Frontal cortex (tissue), 2 donors: ENCODE measurements around a stretch of chr10.

DNA sequence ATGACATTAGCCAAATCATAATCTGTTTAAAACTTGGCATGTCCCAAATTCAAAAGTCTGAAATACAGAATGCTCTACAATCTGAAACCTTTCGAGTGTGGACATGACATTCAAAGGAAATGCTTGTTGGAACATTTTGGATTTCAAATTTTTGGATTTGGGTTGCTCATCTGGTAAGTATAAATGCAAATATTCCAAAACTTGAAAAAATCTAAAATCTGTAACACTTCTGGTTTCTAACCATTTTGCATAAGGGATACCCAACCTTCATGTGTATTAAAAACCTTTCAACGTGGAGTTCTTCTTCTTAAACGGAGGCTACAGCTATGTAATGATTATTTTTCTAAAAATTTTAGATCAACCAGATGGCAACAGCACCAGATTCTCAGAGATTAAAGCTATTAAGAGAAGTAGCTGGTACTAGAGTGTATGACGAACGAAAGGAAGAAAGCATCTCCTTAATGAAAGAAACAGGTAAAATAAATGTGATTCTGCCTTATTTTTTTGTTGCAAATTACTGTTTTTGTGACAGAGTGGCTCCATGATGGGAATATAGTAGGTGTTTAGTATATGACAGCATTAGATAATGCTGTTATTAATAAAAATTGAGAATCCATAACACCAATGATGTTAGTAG, 13.2 kb downstream of the SMC3 start:
- RAMPAGE, long total RNA = no peak

DNA sequence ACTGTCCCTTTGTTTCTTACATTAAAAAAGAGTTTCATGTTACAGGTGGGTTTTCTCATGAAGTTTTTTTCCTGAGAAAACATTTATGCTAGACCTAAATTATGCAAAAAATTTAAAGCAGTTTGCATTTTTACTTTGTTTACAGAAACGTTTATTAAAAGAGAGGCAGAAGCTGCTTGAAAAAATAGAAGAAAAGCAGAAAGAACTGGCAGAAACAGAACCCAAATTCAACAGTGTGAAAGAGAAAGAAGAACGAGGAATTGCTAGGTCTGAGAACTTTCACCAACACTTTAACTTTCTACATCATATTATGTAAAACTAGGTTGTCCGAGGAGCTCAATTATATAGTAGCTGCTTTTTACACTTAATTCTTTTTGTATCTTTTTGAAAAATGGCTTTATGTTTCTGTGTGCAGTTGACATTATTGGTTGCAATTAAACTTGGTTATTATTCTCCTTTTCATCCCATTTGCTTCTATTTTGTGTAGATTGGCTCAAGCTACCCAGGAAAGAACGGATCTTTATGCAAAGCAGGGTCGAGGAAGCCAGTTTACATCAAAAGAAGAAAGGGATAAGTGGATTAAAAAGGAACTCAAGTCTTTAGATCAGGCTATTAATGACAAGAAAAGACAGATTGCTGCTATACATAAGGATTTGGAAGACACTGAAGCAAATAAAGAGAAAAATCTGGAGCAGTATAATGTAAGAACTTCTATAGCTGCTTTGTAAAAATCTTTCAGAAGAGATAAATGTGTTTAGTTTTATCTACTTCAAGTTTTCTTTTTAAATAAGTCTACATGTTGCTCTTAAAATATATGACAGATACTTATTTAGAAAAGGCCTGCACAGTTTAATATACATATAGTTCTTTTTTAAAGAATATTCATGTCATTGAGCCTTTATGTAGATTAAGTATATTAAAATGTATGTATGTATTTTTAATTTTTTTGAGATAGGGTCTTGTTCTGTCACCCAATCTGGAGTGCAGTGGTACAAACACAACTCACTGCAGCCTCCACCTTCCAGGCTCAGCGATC, 16.5 kb downstream of the SMC3 start:
- RAMPAGE, long total RNA = no peak

DNA sequence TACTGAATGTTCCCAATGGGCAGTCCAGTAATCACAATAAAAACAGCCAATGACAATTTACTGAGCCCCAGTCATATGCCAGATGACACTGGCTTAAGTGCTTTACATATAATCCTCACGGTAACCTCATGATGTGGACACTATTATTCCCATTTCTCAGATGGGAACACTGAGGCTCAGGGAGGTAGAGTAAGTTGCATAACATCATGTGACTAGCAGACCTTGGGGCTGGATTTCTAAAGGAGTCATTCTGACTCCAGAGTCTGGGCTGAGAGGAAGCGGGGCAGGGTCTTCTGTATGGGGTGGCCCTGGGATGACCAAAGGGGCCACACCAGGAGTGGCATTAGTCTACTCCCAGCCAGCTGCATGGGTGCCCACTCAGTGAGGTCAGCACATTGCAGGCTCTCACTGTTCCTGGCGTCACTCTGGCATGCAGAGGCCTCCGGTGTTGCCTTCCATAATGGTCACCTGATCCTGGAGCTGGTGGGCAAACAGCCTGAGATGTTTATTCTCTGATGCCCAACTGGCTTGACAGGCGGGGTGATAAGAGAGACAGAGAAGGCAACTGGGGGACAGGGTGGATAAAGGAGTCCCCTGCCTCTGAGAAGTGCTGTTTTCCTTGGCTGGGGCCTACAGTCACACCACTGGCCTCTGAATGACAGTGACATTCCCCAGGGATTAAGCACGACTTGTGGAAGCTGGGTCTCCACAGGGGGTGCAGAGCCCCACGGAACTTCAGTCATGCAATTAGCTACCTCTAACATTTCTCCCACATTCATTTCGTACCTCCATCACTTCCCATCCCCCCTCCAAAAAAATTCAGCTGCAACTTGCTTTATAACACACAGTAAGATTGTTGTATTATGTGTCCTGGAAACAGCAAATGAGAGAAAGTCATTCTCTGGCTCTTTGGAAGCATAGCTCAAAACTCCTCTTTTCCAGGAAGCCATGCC, 7.3 kb upstream of the RBM20 start:
- RAMPAGE, long total RNA = no peak

DNA sequence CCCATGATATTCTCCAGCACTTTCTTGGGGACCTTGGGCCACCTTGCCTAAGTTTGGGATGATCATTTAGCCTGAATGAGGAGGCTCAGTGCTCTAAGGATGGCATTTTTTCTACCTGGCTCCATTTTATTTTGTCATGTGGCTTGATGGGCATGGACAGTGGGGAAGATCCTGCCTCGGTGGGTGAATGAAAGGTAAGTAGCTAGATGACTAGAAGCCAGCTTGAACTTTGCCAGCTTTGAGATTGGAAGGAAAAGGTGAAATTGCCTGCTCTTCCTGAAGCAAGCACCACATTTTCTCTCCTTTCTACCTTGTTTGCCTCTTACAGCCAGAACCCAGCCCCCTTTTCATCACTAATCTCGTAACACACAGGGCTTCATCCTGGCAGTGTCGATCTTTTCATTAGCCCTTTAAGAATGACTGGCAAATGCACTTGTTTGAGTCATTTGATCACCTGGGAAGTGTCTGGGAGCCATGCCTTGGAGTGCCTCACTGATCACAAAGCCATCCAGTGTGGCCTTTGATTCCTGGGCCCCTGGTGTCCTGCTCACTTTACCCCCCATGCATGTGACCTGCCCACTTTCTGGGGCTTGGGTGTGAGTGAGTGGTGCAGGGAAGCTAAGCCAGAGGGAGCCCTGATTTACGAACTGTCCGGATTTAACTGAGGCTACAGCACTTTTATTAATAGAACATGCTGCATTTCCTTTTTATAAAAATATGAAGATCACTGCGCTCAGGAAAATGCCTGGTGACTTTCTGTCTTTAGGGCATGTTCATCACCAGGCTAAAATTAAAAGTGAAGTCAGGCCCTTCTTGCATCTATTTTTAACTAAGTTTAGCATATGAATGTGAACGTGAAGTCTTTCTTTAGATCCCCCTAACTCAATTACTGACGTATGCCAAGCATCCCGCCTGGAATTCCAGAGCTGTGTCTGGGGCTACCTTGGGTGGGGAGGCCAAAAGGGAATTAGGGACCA, 23.5 kb downstream of the RBM20 start:
- RAMPAGE, long total RNA = no peak

DNA sequence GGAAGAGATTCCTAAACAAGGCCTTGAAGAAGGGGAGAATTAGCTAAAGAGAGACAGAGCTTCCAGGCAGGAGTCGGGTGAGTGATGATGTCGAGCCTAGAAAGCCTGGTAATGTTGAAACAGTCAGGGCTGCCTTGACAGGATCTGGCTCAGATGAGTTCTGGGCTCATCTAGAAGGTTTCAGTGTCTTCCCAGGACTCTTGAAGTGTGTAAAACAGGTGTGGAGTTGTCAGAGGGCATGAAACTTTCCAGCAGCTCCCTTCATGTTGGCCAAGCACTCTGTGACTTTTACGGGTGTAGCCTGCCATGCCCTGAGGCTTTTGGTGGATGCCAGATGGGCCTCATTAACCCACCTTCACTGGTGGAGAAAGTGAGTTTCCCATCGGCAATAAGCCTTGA, 66.5 kb upstream of the PDCD4 start:
- RAMPAGE, long total RNA = no peak

- RAMPAGE, long total RNA = no peak
Measured at GRCh38 chr10:110845615-110846347, 25.9 kb upstream of the PDCD4 start.

DNA sequence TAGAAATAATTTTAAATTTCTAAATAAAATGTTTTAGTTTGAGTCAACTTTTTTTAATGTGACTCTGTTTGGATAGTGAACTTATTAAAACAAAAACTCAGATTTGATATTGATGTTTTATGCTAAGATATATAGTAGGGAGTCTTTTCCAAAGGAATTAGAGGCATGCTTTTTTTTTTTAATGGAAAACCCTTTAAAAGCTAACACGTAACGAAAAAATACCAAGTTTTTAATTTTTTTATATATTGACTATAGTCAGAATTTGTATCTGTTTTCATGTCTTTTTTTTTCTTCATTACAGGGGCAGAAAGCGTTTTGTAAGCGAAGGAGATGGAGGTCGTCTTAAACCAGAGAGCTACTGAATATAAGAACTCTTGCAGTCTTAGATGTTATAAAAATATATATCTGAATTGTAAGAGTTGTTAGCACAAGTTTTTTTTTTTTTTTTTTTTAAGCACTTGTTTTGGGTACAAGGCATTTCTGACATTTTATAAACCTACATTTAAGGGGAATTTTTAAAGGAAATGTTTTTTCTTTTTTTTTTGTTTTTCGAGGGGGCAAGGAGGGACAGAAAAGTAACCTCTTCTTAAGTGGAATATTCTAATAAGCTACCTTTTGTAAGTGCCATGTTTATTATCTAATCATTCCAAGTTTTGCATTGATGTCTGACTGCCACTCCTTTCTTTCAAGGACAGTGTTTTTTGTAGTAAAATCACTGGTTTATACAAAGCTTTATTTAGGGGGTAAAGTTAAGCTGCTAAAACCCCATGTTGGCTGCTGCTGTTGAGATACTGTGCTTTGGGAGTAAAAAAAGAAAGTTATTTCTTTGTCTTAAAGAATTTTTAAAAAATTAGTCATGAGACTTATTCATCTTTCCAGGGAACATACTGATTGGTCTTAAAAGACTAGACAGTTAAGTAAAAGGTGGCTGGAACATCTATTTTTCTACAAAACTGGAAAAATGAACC, 21.0 kb downstream of the BBIP1 start:
- RAMPAGE, long total RNA = no peak

DNA sequence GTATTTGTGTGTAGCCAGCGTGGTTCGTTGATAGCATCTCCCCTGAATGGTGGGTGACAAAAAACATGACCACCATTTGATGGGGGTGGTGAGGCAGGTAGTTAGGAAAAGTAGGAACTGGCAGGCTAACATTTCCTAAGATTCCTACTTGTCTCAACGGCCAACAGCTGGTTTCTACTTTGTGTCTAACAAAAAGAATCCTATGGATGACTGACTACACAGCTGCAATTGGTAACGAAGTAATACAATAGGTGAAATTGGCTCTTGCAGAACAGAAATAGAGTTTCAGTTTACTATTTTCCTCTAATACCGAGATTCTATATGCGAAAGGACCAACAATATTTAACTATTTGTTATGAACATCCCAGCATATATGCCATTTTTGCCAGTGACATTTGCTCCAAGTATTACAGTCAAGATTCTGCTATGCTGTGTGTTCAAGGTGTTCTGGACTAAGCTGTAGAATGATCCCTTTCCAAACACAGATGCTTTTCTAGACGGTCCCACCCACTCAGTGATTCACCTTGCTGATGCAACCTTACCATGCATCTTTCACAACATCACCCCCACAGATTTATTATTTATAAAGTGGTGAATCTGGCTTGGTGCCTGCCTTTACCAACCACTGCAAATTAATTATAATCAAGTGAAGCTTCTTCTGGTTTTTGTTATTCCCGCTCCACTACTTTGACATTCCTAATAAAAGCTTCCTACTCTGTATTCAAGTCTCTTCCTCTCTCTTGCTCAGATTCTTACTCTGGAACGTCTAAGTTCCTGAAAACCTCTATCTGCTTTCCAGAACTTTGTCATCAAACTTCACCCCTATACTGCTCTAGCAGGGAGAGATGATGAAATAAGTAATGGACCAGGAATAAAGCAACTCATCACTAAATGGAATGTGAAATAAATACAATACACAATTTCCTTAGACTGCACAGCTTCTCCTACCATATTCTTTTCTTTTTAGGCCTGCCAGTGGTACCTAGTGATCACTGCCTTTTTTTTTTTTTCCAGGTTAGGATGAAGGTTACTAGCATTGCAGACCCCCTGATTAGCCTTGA, 16.7 kb downstream of the BBIP1 start:
- RAMPAGE, long total RNA = no peak

DNA sequence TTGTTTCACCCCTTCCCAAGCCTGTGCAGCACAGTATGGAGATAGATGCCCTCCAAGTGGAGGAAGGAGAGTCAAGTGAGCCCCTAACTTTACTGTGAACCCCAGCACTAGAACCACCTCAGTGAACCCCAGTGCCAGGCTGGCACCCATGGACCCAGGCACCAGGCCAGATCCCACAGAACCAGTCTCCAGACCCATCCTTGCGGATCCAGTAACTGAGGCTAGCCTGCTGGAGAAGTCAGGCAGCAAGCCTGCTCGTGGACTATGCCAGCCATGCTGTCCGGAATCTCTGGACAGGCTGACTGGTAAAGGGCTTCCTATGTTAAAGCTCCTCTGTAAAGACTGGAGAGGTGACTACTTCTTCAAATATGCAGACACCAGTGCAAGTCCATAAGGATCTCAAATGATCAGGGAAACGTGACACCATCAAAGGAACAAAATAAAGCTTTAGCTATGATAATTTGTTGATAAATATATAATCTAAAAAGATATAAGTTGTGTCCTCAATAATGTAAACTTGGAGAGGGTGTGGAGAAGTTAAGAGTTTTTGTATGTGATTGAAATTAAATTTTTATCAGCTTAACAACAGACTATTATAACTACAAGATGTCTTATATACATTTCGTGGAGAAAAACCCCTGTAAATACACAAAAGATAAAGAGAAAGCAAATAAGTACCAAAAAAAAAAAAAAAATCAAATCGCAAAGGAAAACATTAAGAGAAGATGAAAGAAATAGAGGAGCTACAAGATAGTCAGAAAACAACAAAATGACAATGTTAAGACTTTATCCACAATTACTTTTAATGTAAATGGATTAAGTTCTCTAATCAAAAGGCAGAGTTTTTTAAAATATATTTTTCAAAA, 27.9 kb downstream of the SHOC2 start:
- RAMPAGE, long total RNA = no peak

DNA sequence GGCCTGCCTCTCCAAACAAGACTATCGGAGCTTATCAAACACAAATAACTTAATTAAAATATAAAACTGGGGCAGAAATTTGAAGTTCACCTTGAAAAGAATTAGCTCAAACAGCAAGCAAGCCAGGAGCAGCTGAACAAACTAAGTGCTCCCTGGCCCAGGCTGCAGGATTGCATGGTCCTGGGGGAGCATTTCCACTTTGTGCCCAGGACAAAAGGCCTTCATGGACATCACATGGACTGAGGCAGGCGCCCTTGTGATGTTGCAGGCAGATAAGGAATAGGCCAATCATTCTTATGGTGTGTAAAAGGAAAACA, 17.5 kb upstream of the TECTB start:
- RAMPAGE, long total RNA = no peak

- RAMPAGE, long total RNA = no peak
Measured at GRCh38 chr10:112361933-112362872, 11.7 kb upstream of the ACSL5 start.

GRCh38 chr10:112715553-112716151, 234.4 kb upstream of the TCF7L2 start:
- RAMPAGE, long total RNA = no peak

DNA sequence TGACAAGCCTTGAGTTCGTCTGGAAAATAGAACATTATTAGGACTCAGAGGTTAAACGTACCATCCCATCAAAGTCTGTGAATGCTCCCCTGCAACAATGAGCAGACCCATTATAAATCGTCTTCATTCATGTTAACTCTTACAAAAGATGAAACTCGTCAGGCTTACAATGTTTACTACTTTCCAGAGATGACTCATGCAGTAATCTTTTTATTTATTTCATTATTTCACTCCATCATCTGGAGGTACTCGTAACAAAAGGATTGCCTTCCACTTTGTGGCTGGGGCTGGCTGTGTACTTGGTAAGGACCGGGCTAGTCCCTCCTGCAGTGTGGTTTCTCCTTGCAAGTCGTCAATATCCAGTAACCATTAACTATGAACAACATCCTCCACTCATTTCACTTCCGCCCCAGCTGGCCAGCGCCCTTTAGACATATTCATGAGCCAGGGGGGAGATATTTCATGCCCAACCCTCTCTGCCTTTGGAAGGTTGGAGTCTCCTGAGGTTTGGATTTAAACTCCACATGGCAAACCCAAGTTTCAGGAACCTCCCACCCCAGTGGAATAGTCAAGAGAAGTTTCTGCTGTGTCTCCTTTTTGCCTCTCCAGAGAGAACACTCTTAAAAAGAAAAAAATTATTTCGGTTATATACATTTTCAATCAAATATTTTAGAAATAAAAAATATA, 206.8 kb upstream of the TCF7L2 start:
- RAMPAGE, long total RNA = no peak

DNA sequence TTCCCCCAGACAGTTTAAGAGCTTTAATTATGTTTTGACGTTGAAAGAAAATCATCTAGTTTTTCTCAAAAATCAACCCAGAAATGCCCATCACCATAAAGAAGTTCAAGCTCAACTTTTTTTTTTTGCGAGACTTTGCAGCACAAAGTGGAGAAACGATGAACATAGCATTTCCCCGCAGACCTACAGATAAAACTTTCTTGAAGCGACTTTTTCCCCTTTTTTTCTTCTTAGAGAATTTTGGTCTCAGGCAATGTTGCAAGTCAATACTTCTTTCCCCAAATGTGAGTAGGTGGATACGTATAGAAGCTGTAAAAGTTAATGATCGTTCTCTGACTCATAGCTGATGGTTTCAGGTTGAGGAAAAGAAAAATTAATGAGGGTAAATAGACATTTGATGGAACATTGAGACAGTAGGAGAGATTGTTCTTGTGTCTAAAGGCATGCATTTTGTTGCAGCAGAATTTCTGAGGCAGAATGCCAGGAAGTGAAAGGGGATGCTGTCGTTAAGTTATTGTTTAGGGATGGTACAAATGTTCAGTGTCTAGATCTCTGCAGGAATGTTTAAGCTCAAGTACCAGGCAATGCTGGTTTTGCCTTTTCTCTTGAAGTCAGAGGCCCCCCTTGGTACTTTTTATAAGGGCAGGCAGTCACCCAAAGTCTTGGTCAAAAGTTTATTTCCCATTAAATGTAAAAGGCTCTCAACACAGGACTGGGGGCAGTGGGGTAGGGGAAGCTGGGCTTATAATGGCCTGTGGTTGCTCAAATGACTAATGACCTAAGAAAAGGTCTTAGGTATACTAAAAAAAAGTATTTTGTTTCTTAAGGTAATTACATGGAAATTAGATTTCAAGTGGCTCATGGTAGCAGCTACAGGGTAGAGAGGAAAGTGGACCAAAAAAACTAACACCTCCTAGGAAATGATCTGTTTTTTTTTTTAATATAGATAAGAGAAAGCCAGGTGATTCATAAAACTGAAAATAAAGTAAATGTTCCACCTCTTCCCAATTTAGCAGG, 9.3 kb downstream of the TCF7L2 start:
- RAMPAGE, long total RNA = no peak

DNA sequence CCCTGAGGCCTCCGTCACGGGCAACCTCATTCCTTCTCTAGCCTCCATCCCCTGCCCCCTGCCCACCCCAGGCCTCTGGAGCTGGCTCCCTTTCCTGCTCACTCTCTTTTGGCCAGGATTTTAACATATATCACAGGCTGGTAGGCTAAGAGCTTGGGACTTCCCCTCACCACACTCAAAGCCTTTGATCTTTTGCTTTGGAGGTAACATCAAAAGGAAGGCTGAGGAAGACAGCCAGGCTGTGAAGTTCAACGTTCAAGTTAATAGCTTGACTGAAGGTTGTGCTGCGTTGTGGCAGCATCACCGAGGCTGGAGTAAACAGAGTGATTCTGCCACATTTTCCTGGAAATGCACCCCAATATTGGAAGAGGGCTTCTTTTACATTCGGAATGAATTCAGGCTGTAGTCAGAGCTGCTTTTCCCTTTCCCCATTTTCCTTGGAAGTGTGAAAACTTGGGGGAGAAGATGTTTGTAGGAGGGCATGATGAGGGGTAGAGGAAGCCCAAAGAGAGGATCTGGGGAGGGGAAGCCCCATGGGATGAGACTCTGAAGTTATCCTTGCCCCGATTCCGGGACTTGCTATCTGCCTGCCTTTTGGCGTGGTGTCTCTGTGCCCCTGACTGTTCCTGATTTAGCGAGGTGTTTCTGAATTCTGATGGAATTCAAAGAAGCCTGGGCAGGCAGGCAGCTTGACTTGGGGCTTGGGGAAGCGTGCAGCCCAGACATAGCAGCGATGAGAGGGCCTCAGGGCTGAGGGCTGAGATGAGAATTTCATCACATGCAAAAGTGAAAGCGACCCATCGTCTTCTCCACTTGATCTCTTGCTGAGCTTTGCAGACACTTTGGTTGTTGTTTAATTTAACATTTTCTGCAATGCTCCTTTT, 57.5 kb downstream of the TCF7L2 start:
- RAMPAGE, long total RNA = no peak

- RAMPAGE, long total RNA = no peak
Measured at GRCh38 chr10:113045078-113045693, 95.1 kb downstream of the TCF7L2 start.

DNA sequence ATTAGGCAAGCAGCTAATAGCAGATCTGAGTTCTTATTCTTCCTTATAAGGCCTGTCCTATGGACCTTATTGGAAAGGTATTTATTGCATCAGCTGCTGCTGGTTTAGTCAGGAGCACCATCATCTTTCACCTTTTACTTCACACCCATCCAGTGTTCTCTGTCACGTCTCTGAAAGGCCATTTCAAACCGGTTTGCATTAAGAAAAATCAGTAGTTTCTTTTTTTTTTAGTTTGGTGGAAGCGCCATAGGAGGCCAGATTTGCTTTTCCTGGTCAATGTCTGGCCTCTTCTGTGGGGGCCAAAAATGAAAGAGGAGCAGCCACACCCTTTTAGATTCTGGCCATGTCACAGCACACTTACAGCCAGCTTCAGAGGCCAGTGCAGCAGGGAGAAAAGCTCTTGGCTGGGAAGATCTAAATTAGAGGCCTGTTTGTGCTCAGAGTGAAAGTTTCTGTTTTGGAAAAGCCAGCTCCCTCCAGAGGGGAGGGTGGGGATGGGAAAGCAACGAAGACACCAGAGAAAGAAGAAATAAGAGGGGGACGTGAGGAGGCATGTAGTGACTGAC, 146.4 kb downstream of the TCF7L2 start:
- RAMPAGE, long total RNA = no peak

- RAMPAGE, long total RNA = no peak
Measured at GRCh38 chr10:113162920-113163377, 212.9 kb downstream of the TCF7L2 start.

GRCh38 chr10:113320934-113321546, 231.8 kb upstream of the HABP2 start:
- RAMPAGE, long total RNA = no peak

GRCh38 chr10:113583810-113584589, 31.1 kb downstream of the HABP2 start:
- RAMPAGE, long total RNA = no peak